Lung (tissue), 4 donors: ENCODE data around the genes TFPI2 and PON3.

DNA sequence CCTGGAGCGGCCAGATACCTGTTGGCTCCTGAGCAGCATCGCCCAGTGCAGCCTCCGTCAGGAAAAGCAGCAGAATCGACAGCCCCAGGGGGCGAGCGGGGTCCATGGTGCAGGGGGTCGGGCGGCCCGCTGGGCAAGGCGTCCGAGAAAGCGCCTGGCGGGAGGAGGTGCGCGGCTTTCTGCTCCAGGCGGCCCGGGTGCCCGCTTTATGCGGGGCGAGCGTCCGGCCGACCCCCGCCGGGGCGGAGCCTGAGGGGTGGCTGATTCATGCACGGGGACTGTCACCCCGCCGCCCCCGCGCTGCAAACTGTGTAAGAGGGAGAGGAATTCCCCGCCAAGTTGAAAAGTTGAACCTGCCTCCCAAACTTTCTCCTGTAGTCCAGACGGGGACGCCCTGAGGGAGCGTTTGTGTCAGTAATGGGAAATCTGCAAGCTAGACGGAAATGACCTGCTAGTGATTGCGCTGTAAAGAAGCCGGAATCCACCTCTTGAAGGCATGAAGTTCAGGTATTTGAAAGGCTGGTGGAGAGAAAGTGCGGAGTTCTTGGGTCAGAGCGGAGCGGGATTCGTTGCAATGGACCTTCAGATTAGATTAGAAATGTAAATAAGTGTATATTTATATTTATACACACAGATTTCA is at the start of gene TFPI2:
TSS of gene TFPI2 (minus strand) at position 181 of the 640 bp plus-strand sequence.
- PRO-cap, result unidirectional peak, minus-strand start at position 181 of the sequence
- RAMPAGE, long total RNA, result no peak
- RRBS, result no CpG with 5 or more reads among the region's 42 CpGs

DNA sequence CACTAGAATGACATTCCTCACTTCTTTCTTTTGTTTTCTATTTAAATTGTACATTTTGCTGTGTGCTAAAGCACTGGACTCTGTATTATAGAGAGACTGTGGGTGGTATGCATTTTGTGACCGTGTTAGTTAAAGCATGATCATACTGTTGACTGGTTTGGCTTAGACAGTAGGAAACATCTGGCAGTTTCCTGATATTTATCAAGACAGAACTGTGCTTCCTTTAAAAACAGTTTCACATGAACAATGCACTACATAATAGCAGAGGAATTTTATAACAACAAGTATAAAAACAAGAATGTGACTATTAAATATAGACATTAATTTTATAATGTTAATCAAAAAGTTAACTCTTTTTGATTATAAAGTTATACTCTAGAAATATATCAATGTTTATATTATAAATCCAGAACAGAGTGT is 23.2 kb downstream of the GNG11 start:
- PRO-cap, result no peak
- RAMPAGE, long total RNA, result no peak
- RRBS, result no CpG with 5 or more reads among the region's 1 CpG

DNA sequence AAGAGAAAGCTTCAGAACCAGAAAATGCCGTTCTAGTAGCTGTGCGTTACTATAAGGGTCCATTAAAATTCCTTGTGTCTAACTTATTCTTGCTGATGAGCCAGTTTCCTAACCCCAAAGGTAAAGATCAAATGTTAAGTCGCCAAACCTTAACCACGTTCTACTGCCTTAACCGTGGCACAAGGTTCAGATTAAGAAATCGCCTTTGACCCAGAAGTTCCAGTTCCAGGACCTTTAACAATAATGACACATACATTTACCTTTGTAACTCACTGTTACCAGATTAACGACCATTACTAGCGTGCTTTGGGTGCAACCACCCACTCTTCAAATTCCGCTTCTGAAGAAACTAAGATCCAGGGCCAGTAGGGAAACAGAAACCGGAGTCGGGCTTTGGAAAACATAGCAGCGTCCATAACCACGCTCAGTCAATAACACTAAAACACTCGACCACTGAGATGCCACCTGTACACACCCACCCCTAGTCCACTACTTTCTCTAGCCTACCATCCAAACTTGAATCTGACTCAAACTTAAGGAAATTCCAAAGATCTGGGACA is 596 bp downstream of the BET1 start:
- PRO-cap, result no peak
- RAMPAGE, long total RNA, result no peak
- RRBS, result no CpG with 5 or more reads among the region's 14 CpGs

DNA sequence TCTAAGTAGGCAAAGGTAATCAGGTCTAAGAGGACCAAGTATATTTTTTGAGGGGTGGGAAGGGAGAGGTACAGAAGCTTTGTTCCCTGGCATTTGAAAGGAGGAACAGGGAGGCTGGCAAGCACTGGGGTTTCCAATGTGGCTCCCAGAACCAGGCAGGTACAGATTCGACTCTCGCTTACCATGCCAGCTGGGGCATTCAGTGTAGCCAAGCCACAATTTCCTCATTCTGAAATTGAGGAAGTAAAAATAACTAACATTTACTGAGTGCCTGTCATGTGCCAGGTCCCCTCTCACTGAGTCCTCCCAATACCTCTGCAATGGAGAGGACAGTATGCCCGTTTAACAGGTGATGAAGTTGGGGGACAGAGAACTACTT is 45.9 kb upstream of the BET1 start:
- PRO-cap, result no peak
- RAMPAGE, long total RNA, result no peak
- RRBS, result no CpG with 5 or more reads among the region's 3 CpGs

DNA sequence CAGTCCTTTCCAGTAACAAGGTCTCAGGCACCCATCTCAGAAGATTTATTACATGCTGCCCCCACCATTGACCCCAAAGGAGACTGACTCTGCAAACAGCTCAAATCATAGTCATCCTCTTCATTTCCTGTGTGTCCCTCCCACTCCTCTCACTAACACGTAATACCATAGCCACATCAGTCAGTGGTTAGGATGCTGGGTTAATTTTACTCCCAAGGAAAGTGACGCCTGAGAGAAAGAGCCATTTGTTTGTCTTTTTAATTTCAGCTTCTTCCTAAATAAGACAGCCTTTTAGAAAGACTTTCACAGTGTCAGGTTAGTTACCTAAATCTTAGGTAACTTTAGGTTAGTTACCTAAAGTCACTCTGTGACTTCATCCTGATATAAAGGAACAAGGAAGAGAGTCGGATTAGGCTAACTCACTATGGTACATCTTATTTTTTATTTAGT is 56.7 kb upstream of the BET1 start:
- PRO-cap, result no peak
- RAMPAGE, long total RNA, result no peak
- RRBS, result no CpG with 5 or more reads among the region's 3 CpGs

DNA sequence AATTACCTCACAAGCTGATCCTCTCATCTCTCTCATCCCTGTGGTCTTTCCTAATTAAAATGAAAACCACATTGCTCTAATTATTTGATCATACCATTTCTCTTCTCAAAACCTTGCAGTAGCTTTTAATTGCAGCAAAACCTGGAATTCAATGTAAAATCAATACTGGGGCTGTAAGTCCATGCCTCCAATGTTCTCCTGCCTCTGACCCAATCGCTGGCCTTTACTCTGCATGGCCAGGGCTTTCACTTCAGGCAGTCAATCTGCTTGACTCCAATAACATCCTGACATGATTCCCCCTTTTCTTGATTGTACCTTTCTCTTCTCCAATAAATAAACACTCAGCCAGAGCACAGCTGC is 97.9 kb upstream of the COL1A2 start:
- PRO-cap, result no peak
- RAMPAGE, long total RNA, result no peak
- RRBS, result no CpG with 5 or more reads among the region's 1 CpG

GRCh38 chr7:94297131-94297954 is 97.4 kb upstream of the COL1A2 start:
- PRO-cap, result no peak
- RAMPAGE, long total RNA, result no peak
- RRBS, result no CpG with 5 or more reads among the region's 10 CpGs

DNA sequence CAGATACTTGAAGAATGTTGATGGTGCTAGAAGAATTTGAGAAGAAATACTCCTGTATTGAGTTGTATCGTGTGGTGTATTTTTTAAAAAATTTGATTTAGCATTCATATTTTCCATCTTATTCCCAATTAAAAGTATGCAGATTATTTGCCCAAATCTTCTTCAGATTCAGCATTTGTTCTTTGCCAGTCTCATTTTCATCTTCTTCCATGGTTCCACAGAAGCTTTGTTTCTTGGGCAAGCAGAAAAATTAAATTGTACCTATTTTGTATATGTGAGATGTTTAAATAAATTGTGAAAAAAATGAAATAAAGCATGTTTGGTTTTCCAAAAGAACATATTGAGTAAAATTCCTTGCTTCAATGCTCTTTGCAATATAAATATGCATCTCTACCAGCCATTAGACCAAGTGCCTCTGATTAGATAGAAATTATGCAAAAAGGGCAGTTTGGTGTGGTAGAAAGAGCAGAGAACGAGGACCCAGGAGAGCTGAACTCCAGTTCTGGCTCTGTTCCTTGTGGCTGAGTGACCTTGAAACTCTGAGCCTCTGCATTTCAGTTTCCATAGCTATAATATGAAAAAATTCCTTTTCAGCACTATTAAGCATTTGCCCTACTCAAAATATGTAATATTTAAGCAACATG is 36.3 kb downstream of the COL1A2 start:
- PRO-cap, result unidirectional peak, plus-strand start at position 462 of the sequence
- RAMPAGE, long total RNA, result no peak
- RRBS, result no CpG with 5 or more reads among the region's 2 CpGs

GRCh38 chr7:94511781-94512337 is 2.2 kb downstream of the CASD1 start:
- PRO-cap, result no peak
- RAMPAGE, long total RNA, result no peak
- RRBS, result no CpG with 5 or more reads among the region's 3 CpGs

GRCh38 chr7:94530161-94530824 is 20.7 kb downstream of the CASD1 start:
- PRO-cap, result no peak
- RAMPAGE, long total RNA, result no peak
- RRBS, result no CpG with 5 or more reads among the region's 4 CpGs

DNA sequence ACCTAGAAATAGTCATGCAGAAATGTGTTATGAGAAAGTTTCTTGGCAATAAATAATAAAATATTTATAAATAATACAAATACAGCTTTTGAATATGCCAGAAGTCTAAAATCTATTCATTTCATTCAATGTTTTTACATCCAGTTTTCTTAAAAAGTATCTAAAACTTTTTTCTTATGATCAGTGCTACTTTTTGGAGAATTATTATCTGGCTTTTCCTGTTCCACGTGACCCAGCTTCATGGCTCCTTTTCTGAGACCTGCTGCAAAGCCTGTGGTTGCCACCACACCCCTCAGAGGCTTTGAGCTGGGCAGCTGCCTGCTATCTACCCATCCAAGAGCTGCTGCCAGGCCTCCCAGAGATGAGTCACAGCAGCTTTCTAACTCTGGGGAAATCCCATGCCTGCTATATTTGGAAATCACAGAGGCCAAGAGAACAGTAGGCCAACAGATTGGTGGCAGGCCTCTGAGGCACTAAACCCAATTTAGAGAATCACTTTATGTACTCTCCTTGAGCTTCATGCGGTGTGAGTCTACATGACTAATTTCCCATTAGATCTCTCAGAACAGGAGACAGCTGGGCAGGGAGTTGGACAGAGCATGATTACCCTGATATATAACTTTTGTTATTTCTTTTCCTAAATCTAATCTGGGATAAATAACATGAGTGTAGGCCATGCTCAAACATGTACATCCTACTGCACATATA is 35.3 kb downstream of the SGCE start:
- PRO-cap, result no peak
- RAMPAGE, long total RNA, result no peak
- RRBS, result no CpG with 5 or more reads among the region's 2 CpGs

GRCh38 chr7:94654858-94655435 is 986 bp downstream of the SGCE start:
- PRO-cap, result no peak
- RAMPAGE, long total RNA, result no peak
- RRBS, result no CpG with 5 or more reads among the region's 26 CpGs

DNA sequence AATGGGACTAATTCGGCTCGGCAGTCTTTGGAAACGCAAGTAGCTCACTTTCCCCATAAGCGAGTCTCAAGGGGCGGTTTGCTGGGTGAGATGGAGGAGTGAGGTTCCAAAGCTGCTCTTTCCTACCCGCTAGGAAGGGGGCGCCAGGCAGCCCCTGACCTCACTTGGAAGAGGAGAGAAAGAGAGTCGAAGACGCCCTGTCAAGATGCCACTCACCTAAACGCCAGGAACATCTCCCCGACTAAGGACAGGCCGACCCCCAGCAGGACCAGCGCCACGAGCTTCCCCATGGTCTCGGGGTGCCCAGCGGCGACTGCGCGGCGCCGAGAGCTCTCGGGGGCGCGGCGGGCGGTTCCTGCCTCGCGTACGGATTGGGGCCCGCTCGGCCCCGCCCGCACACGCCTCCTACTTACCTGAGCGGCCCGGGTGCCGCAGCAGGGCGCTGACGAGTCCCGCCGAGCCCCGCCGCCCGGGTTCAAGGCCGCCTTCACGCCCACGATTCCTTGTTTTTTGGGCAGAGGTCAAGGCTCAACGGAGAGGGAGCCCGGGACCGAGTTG is at the start of gene PON3:
TSS of gene PON3 (minus strand) at position 315 of the 558 bp plus-strand sequence.
- PRO-cap, result bidirectional peak, plus-strand start at position 437 of the sequence, minus-strand start at position 314 of the sequence
- RAMPAGE, long total RNA, result no peak
- RRBS, result 4% methylated on average over 15 of the region's 50 CpGs

DNA sequence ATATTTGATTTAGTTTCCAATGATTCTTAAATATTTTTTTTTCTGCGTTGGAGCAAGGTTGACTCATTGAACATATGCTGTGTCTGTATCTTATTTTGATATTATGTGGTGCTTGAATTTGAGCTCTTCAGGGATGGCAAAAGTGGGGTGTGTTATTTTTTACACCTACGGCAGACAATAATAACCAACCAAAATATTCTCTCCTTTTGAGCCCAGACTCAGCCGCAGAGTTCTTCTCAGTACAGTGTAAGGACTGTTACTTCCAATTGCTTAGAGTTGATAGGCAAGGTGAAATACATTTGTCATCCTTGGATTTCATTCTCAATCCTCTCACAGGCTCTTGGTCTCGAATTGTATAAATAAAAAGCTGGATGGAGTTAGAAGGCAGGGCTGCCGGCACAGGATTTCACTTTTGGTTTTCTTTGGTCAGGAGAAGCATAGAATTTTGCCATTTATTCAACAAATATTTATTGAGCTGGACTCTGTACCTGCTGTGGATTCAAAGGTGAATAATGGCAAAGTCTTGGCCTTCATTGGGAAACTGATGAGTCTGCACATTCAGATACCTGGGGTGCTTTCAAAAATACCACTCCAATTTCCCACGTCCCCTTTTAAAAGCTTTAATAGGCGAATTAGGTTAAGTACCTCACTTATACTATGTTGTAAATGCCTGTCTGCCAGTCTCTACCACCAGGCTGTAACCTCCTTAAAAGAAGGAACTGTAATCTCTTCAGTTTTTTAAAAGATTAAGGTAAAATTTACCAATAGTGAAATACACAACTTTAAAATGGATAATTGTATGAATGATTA is 49.7 kb downstream of the PDK4 start:
- PRO-cap, result no peak
- RAMPAGE, long total RNA, result no peak
- RRBS, result no CpG with 5 or more reads among the region's 7 CpGs

DNA sequence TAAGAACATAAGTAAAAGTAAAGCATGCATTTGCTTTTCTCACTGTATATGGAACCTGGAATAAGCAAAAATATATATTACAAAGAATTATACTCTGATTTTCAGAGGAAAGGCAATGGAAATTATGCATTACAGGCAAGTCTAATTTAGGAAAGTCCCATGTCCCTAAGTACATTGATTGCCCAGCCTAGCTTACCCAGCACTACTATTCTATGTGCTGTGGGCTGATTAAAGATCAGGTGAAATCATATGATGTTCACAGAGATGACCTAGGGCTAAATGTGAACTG is 2.6 kb upstream of the PDK4 start:
- PRO-cap, result no peak
- RAMPAGE, long total RNA, result no peak

GRCh38 chr7:96044495-96044975 is 272.2 kb downstream of the DYNC1I1 start:
- PRO-cap, result no peak
- RAMPAGE, long total RNA, result no peak
- RRBS, result no CpG with 5 or more reads among the region's 3 CpGs

GRCh38 chr7:96321053-96321604 is 769 bp downstream of the SLC25A13 start:
- PRO-cap, result bidirectional peak, plus-strand start at chr7:96321555, minus-strand start at chr7:96321347
- RAMPAGE, long total RNA, result no peak
- RRBS, result under 1% methylated on average over 5 of the region's 16 CpGs

GRCh38 chr7:96322815-96323211 is 915 bp upstream of the SLC25A13 start:
- PRO-cap, result no peak
- RAMPAGE, long total RNA, result no peak
- RRBS, result no CpG with 5 or more reads among the region's 3 CpGs

DNA sequence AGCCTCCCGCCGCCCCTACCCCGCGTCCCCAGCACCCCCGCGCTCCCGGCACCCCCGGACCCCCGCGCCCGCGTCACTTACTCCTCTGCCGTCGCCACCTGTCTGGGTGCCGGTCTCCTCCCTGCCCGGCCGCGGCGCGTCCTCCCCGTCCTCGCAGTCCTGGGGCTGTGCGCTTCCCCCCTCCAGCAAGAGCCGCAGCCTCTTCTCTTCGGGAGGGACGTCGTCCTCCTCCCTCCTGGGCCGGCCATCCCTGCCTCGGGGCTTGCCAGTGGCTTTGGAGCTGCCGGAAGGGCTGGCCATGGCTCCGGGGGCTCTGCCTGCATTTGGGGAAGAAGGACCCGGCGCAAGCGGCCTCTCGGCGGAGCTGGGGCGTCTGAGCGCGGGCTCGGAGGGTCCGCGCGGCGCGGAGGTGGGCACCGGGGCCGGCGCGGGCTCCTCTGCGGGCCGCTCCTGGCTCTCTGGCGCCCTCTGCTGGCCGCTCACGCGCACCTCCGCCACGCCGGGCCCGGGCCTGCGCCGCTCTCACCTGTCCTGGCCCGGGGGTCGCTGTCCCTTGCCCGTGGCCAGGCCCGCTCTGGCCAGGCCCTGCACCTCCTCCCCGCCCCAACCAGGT is 55.9 kb upstream of the ASNS start:
- PRO-cap, result no peak
- RAMPAGE, long total RNA, result no peak
- RRBS, result under 1% methylated on average over 7 of the region's 66 CpGs

GRCh38 chr7:98110496-98111120 is 3.9 kb downstream of the LMTK2 start:
- PRO-cap, result no peak
- RAMPAGE, long total RNA, result no peak
- RRBS, result no CpG with 5 or more reads among the region's 7 CpGs